MCF 10A (cell line): ENCODE measurements around the genes FBXO42 and PADI1.

DNA sequence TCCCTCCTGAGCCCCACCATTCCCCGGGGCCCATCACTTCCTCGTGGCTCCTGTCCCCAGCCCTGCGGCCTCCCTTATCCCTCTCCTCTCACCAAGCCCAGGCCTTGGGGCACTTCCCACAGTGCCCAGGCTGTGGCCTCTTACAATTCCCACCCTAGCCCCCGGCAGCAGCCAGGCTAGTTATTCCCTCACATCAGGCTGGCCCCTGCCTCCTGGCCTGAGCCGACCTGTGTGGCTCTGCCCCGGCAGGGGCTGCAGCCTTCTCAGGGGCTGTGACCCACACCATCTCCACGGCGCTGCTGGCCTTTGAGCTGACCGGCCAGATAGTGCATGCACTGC, 8.3 kb downstream of the CLCNKA start:
- PRO-cap = no peak
- RRBS = 94% methylated on average over 3 of the region's 9 CpGs

DNA sequence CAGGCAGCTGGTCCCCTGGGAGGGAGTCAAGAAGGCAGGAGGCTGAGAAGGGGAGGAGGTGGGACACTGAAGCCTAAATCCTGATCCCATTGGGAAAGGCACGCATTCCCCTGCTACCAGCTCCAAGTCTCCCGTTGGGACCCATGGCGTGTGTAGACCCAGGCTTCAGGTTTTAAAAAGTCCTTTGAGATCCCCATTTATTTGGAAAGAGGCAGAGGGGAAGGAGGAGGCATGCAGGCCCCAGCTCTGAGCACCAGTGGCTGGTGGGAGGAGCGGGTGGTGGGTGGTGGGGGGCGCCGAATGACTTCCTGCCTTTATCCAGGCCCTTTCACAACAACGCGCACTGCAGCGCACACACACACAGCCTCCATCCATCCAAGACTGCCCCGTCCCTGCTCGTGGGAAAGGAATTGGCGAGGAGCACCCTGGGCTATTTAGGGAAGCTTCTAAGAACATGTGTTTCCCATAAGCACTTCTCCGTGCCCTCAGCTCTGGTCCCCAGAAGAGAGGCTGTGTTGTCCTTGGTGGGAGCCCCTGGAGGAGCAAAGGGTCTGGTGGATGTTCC, 28.3 kb downstream of the EPHA2 start:
- PRO-cap = no peak
- RRBS = no CpG with 5 or more reads among the region's 13 CpGs

- PRO-cap = no peak
- RRBS = no CpG with 5 or more reads among the region's 6 CpGs
Measured at GRCh38 chr1:16153612-16154188, 2.2 kb downstream of the EPHA2 start.

DNA sequence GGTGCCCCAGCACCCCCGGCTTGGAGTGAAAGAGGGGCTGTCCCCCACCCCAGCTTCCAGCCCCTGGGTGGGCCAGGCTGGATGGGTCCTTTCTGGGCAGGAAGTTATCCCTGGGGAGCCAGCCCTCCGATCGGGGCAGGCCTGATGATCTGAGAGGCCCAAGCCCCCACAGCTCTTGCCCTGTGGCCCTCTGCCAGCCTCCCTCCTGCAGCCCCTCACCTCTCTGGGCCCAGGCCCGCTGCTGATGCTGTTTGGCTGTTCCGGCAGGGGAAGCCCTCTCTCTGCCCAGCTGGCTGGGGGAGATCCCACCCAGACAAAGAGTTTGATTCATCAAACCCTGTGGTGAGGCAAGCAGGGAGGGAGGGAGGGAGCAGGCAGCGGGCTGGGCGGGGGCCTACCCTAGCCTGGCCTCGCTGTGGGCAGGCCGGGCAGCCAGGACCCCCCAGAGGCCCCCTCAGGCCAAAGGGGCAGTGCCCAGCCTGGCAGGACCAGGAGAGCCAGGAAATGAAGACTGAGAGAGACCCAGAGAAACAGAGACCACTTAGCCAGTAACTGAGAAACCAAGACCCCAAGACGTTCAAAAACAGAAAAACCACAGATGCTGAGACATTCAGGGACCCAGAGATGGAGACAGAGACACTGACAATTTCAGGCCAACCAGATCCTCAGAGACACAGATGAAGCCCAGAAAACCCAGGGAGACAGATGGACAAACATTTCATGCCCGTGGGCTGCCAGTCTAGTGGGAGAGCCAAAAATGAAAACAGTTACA, 2.3 kb downstream of the ARHGEF19 start:
- PRO-cap = no peak
- RRBS = no CpG with 5 or more reads among the region's 11 CpGs

GRCh38 chr1:16342566-16343031, 9.7 kb downstream of the FBXO42 start:
- PRO-cap = no peak
- RRBS = no CpG with 5 or more reads among the region's 3 CpGs

- PRO-cap = bidirectional peak, plus-strand start at chr1:16352581, minus-strand start at chr1:16352448
- RRBS = 0% methylated on average over 5 of the region's 86 CpGs
Measured at GRCh38 chr1:16351779-16352750, at the start of gene FBXO42. TSS of gene FBXO42 (minus strand) at chr1:16352480.

GRCh38 chr1:16534837-16535892, 94.6 kb downstream of the NECAP2 start:
- PRO-cap = no peak
- RRBS = 91% methylated on average over 11 of the region's 77 CpGs

GRCh38 chr1:16613820-16614291, 173.3 kb downstream of the NECAP2 start:
- PRO-cap = bidirectional peak, plus-strand start at chr1:16613929, minus-strand start at chr1:16613924
- RRBS = no CpG with 5 or more reads among the region's 13 CpGs

GRCh38 chr1:16766660-16767051, 155.1 kb upstream of the CROCC start:
- PRO-cap = no peak
- RRBS = no CpG with 5 or more reads among the region's 5 CpGs

DNA sequence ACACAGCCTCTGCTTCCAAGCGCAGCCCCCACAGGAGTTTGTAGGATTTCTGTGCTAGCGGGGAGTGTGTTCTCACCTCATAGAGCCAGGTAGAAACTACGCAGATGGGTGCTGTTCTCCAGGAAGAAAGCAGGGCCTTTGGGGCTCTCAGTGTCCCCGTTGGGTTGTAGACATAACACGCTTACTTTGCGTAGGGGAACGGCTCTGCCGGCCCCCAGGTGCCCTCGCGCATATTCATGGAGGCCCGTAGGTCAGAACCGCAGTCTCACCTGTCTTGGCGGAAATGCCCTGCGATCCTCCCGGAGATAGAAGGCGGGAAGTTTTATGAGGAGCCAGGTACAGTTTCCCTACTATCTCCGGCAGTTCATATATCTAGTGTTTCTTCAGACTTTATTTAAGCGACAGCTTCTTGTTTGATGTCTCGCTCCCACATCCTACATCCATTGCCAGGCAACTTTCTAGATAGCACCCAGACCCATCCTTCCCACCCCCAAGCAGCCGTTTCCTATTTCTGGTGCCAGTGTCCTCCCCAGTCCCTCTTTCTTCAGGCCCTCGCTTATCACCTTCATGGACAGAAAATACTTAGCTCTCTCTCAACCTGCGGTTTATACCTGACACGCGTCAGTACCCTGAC, 25.1 kb upstream of the CROCC start:
- PRO-cap = no peak
- RRBS = 0% methylated on average over 3 of the region's 24 CpGs

- PRO-cap = no peak
- RRBS = no CpG with 5 or more reads among the region's 14 CpGs
Measured at GRCh38 chr1:16969474-16969980, 10.9 kb downstream of the MFAP2 start.

DNA sequence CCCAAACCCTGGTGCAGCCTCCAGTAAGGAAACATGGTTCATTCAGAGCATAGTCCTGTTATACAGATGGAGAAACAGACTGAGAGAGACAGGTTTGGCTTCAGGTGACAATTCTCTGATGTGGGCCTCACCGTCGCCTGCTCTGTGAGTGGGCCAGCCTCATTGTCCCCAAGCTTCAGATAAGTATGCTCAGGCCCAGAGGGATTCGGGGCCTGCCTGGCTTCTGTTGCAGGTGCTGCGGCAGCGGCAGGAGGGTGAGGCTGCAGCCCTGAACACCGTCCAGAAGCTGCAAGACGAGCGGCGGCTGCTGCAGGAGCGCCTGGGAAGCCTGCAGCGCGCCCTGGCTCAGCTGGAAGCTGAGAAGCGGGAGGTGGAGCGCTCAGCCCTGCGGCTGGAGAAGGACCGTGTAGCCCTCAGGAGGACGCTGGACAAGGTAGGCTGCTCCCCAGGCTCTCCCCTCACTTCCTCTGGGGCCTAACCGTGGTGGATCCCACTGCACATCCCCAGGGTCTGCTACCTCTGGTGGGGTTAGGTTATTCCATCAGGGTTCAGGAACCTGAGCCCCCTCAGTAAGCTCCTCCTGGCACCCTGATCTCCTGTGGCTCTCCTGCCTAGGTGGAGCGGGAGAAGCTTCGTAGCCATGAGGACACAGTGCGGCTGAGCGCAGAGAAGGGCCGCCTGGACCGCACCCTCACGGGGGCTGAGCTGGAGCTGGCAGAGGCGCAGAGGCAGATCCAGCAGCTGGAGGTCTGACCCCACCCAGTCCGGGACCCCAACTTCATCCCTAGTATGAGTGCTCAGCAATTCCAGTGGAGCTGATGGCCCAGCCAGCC, 10.2 kb downstream of the MFAP2 start:
- PRO-cap = no peak
- RRBS = no CpG with 5 or more reads among the region's 27 CpGs

DNA sequence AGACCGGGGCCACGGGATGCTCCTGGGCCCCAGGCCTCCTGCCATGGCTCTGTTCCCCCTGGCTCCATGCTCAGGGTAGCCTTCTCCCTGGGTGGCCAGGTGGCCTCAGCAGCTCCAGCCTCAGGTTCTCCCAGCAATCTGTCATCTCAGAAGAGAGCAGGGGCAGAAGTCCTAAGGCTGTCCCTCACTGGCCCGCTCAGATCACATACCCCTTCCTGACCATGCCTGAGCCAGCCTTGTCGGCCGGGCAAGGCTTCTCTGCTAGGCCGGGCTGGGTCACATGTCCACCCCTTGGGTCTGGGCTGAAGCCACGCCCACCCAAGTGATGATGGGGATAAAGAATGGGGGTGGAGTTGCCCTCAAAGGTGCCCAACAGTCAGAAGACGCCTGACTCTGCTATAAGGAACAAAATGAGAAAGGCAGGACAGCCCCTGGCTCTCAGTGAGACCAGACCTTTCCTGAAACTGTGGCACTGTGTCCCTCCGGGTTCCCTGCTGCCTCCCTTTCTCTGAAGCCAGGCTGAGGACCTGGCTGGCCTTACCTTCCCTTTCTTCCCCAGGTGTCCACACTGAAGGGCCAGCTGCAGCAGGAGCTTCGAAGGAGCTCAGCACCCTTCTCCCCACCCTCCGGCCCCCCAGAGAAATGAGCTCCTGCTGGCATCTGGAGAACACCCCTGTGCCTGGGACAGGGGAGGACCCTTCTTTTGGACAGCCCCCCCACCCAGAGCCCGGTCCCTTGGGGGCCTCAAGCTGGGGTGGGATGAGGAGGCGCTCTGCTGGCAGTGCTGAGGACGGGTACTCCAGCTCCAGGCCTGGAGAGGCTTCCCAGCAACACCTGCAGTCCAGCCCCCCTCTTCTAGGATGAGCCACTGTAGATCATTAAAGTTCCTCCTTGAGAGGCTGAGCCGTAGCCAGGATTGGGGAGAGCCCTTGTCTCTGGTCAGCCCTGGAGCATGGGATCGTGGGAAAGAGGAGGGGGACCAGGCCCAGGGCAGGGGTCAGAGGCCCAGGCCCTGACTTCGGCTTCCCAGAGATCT, 8.3 kb downstream of the MFAP2 start:
- PRO-cap = no peak
- RRBS = no CpG with 5 or more reads among the region's 17 CpGs

DNA sequence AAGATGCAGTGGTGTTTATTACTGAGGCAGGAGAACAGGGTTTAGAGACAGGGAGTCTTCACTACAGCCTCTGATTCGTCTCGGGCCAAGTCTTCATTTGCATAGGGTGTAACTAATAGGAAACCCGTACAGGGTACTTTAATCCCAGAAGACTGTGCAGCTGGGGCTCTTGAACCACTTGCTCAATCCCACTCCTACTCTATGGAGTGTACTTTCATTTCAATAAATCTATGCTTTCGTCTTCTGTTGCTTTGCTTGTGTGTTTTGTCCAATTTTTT, 8.2 kb downstream of the SDHB start:
- PRO-cap = no peak
- RRBS = no CpG with 5 or more reads among the region's 4 CpGs

DNA sequence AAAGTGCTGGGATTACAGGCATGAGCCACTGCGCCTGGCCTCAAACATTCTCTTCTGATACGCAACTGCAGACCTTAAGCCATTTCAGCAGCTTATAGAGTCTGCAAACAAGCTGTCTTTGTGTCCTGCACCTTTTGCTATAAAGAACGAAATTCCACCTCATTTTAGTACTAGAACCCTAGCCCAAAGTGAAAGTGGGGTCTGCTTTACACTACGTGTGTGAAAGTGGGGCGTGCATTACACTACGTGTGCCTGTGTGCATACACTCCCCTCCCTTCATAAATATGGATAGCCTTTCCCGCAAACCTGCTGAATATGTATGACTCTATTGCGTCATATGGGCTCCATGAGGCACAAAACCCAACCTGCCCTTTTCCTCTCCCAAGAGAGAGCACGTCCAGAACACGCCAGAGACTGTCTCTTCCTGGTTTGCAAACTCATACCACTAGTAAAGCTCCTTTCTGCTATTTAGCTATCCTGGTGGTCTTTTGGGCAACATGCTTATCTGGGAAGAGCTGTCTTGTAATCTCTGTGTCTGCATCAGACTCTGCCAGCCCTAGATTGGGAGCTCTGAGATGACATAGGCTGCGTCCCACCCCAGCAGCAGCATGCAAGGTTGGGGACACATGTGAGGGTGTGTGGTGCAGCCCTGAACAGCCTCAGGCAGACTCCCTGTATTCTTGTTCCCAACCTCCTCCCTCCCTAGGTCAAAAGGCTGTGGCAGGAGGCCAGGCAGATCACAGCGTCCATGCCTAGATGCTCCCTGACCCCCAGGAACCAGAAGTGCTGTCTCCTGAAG, 12.5 kb upstream of the PADI1 start:
- PRO-cap = no peak
- RRBS = no CpG with 5 or more reads among the region's 12 CpGs

DNA sequence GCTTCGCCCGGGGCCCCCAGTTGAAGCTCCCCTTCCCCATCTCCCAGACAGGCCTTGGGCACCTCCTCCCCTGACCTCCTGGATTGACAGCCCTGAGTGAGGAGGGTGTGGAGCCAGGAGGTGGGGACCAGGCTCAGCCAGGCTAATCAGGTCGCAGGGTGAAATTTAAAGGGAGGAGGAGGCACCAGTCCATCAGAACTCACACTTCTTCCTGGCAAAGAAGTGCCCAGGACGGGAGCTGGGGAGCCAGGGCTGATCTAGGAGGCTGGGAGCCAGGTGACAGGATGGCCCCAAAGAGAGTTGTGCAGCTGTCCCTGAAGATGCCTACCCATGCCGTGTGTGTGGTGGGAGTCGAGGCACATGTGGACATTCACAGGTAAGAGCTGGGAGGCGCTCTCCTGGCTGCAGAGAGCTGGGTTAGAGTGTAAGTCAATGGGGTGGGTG, at the start of gene PADI1:
Gene PADI1, plus strand, starts transcription at position 195 of the 444 bp plus-strand sequence.
- PRO-cap = no peak
- RRBS = no CpG with 5 or more reads among the region's 7 CpGs

- PRO-cap = bidirectional peak, plus-strand start at chr1:17437766, minus-strand start at chr1:17437610; bidirectional peak, plus-strand start at chr1:17438090, minus-strand start at chr1:17438084
- RRBS = under 1% methylated on average over 52 of the region's 100 CpGs
Measured at GRCh38 chr1:17437447-17438175, 1.9 kb downstream of the RCC2 start.

DNA sequence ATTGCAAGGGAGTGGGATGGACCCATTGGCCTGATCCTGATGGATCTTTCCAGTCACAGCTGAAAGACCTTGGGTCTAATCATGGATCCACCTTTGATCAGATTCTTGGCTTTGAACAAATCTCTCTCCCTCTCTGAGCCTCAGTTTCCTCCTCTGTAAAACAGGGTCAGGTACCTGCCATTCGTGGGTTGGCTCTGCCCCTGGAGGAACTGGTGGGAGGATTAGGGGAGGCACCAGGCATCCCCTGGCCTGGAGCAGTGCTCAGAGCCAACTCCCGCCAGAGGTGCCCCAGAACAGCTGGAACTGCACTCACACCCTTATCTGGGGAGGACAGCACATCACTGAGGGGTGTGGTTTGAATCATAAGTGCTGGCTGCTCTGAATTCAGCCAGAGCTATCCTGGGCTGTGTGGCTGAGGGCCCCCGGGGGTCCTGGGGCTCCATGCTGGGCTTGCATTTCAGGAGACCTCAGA, 29.5 kb downstream of the ARHGEF10L start:
- PRO-cap = bidirectional peak, plus-strand start at position 363 of the sequence, minus-strand start at position 283 of the sequence
- RRBS = no CpG with 5 or more reads among the region's 3 CpGs

DNA sequence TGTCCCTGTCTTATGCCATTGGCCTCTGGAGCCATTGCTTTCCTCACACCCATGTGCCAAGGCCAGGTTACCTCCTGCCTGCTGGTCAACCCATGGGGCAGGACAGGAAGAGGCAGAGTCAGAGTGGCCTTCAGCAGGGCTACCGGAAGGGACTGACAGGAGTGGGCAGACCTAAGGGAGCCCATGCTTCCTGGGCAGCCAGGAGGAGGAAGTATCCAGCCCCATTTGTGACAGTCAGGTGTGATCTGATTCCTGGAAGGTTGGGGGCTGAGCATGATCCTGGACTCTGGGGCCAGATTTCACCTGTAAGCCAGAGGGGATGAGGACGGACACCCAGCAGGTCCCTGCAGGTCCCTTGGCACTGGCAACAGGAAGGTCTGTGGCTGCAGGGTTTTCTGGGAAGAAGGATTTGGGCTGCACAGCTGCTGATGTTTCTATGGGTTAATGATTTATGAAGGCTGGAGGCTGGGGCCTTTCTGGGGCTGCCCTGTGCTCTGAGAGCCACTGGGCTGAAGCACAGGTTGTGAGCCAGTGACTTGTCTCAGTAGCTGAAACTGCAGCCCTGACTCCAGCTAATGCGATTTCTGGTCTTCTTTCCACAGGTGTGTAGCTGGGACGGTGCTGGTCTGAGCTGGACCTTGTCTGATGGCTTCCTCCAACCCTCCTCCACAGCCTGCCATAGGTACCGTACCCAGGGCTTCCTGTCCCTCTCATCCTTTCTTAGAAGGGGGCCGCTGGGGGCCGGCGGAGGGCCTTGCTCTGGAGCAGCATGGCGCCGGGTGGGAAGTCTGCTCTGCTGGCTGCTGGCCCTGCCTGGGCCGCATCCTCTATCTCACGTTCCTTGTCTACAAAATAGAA, 40.7 kb downstream of the ARHGEF10L start:
- PRO-cap = no peak
- RRBS = no CpG with 5 or more reads among the region's 12 CpGs

DNA sequence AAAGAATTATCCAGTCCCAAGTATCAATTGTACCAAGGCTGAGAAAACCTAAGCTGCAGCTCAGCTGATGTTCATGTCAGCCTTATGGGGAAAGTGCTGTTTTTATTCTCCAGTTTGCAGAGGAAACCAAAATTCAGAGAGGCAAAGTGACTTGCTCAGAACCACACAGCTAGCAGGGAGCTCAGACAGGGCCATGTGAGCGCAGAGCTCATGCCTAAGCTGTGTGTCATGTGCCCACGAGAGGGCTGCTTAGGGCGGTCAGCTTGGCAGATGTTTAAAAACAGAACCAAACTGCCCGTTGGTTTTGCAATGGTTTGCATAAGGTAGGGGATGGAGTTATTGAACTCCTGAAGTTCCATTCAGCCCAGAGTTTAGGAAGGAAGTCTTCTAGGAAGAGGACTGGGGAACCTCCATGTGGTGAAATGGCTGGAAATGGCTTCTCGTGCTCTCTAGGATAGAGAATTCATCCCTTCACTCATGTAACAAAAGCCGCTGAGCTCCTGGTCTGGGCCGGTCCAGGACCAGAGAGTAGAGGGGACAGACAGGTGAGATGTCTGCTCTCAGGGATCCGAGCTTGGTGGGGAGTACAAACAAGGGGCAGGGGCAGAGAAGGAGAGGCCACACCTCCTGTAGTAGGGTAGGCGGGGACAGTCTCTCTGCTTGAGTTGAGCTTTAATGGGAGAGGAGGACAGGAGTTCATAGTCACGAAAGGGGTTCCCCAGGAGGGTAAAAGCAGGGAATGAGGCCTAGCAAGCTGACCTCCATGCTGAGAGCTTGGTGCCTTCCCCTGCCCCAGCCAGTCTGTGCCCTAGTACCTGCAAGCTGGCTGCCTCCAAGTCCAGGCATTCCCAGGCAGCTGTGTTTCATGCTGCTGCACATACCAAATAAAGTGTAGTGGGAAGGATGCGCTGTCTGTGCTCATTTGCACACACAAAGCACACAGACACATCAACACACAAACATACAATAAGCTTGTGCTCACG, 46.9 kb downstream of the ARHGEF10L start:
- PRO-cap = unidirectional peak, plus-strand start at position 369 of the sequence
- RRBS = no CpG with 5 or more reads among the region's 12 CpGs